ENCODE results near the genes TNKS1BP1, PRG3, PRG2 and OR5B3.

DNA sequence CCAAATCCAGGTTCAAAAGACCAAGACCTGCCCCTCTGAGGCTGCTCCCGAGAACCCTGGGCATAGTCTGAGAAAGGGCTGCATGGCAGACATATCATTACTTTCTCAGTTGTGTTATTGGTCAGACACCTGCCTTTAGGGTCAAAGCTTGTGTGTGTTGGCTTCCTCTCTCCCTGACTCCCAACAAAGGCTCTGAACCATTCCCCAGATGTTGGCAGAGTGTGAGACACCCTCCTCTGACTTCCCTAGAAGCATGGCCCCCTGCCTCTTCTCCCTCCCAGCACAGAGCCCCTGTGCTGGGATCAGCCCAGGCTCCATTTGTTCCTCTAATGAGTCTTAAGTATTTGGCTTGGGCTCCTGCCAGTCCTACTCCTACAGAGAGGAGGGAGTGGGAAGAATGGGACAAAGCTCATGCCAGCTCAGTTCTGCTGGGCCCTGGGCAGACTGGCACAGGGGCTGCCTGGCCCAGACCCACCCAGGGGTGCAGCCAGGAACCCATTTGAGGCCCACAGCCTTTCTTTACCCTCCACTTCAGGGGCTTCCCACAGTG lies 30.2 kb downstream of the TNKS1BP1 start:
- RRBS, 2 experiments: no CpG with 5 or more reads among the region's 1 CpG
CAGE:
- cytosol, long polyA minus RNA: no peak
- cytosol, long polyA plus RNA: no peak
- long polyA plus RNA: no peak
- nucleus, long polyA minus RNA: no peak
- nucleus, long polyA plus RNA: no peak

- RRBS, 2 experiments: no CpG with 5 or more reads among the region's 2 CpGs
CAGE:
- cytosol, long polyA minus RNA: no peak
- cytosol, long polyA plus RNA: no peak
- long polyA plus RNA: no peak
- nucleus, long polyA minus RNA: no peak
- nucleus, long polyA plus RNA: no peak
Observed at GRCh38 chr11:57310388-57310598, 14.5 kb downstream of the TNKS1BP1 start.

DNA sequence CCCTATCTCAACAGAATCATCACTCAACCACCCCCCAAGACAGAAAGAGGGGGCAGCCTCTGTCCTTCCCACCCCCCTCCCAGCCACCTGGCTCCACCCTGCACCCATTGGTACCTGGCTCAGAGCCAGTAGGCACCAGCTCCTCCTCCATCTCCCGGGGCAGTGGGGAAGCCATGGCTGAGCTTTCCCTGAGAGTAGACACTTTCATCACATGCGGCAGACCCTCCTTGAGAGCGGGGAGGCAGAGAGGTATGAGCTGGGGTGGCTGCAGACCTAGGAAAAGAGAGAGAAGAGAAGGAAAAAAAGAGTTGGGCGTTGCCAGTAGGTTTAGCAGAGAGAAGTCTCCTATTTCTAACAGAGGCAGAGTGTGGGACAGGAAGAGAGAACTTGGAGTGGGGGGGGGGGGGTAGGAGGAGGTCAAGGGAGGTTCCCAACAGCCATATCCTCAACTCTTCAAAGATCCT lies 3.0 kb downstream of the TNKS1BP1 start:
- RRBS, 2 experiments: no CpG with 5 or more reads among the region's 4 CpGs
CAGE:
- cytosol, long polyA minus RNA: no peak
- cytosol, long polyA plus RNA: no peak
- long polyA plus RNA: no peak
- nucleus, long polyA minus RNA: no peak
- nucleus, long polyA plus RNA: no peak

DNA sequence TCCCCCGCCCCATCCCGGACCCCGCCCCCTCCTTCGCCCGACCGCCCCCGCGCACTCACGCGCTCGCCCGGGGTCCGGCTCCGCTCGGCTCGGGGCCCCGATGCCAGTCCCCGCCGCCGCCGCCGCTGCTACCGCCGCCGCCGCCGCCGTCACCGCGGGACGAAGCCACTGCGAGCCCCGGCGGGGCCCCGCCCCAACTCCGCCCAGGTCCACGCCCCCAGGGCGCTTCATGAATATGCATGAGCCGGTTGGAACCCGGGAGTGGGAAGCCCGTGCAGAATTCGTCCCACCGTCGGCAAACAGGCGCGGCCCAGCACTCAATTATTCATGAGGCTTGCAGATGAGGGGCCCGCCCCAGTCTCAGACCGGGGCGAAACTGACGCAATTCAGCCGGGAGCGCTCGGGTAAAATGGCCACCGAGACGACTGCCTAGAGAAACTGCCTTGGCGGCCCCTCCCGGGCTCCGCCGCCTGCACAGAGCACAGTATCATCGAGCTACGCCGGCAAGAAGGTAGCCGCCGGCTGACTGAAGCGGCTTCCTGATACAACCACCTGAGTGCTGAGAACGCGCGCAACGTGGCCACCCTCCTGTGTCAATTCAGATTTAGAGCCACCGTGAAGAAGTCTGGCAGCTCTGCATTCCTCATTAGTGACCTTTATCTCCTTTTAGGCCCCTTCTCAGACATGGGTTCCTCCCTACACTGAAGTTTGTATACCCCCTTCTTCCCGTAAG lies at the start of gene TNKS1BP1:
TNKS1BP1 (minus strand) TSS at position 172 of the 733 bp plus-strand sequence.
- RRBS, 2 experiments: 1 to 2% methylated on average over 32 to 36 of the region's 71 CpGs
CAGE:
- cytosol, long polyA minus RNA: no peak
- cytosol, long polyA plus RNA: no peak
- long polyA plus RNA: start-site peak on the minus strand centred at position 262 of the sequence, 240 bp wide, 19 and 22 reads in 2 replicates
- nucleus, long polyA minus RNA: no peak
- nucleus, long polyA plus RNA: no peak

DNA sequence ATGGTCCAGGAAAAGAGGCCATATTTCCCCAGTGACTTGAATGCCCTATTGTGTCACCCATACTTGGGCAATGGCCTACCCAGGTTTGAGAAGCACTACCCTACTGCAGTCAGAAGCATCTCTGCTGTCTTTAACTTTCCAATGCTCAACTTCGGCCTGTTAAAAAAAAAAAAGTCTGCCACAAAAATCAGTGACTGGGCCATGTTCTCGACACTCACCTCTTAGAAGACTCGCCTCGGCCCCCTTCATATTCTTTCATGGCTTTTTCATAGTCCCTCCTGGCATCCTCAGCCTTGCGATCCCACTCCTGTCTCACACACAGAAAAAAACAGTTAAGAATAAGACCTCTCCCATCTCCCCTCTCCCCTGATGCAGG lies 2.4 kb upstream of the TNKS1BP1 start:
- RRBS, 2 experiments: no CpG with 5 or more reads among the region's 5 CpGs
CAGE:
- cytosol, long polyA minus RNA: no peak
- cytosol, long polyA plus RNA: start-site peak on the minus strand centred at position 259 of the sequence, 77 bp wide, 30 and 34 reads in 2 replicates
- long polyA plus RNA: no peak
- nucleus, long polyA minus RNA: no peak
- nucleus, long polyA plus RNA: no peak

DNA sequence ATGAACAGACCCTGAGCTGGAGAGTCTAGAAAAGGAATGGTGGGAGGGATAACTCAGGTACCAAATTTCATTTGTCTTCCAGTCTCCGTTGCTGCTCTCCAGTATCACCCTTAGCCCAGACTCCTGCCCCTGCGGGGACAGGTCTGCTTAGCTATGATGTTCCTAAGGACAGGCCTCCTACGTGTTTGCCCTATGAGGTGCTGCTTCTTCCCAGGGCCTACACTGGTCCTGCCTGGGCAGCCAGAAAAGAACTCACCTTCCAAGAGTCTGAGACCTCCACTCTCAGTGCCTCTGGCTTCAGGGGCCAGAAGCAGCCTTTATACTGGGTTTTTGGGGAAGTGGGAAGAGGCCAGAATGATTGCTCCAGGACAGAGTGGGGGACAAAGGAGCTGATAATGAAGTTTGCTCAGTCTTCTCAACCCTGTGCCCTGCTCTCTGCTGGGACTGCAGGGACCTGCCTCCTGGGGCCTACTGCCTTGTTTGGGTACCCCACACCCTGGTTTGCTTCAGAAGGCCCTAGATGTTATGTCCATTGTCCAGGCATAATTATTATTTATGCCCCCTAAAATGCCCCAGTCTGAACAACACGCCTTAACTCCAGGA lies at the start of gene PRG3:
PRG3 (minus strand) TSS at position 293 of the 603 bp plus-strand sequence.
- RRBS, 2 experiments: no CpG with 5 or more reads among the region's 4 CpGs
CAGE:
- cytosol, long polyA minus RNA: no peak
- cytosol, long polyA plus RNA: no peak
- long polyA plus RNA: no peak
- nucleus, long polyA minus RNA: no peak
- nucleus, long polyA plus RNA: no peak

DNA sequence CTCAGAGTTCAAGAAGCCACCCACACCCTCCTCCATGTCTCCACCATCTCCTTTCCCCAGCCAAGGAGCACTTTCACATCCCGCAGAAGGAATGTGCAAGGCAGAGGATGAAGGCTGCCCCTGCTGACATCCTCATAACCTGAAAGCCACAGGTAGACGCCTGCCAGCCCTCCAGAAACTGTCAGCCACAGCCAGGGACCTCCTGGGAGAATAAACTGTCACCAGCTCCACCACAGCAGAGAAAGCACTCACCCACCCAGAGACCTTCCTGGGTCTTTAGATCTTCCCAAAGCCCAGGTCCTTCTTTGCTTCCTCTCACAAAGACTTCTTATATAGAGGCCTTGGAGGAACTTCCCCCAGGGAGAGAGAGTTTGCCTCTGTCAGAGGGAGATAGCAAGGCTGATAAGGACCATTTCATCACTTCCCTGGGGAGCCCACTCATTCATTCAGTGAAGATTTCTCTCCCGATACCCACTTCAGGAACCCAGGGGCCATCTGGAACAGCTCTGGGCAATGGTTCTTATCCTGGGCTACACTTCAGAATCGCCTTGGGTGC lies at the start of gene PRG2:
PRG2 (minus strand) TSS at position 307 of the 556 bp plus-strand sequence.
- RRBS, 2 experiments: no CpG with 5 or more reads among the region's 4 CpGs
CAGE:
- cytosol, long polyA minus RNA: no peak
- cytosol, long polyA plus RNA: no peak
- long polyA plus RNA: no peak
- nucleus, long polyA minus RNA: no peak
- nucleus, long polyA plus RNA: no peak

DNA sequence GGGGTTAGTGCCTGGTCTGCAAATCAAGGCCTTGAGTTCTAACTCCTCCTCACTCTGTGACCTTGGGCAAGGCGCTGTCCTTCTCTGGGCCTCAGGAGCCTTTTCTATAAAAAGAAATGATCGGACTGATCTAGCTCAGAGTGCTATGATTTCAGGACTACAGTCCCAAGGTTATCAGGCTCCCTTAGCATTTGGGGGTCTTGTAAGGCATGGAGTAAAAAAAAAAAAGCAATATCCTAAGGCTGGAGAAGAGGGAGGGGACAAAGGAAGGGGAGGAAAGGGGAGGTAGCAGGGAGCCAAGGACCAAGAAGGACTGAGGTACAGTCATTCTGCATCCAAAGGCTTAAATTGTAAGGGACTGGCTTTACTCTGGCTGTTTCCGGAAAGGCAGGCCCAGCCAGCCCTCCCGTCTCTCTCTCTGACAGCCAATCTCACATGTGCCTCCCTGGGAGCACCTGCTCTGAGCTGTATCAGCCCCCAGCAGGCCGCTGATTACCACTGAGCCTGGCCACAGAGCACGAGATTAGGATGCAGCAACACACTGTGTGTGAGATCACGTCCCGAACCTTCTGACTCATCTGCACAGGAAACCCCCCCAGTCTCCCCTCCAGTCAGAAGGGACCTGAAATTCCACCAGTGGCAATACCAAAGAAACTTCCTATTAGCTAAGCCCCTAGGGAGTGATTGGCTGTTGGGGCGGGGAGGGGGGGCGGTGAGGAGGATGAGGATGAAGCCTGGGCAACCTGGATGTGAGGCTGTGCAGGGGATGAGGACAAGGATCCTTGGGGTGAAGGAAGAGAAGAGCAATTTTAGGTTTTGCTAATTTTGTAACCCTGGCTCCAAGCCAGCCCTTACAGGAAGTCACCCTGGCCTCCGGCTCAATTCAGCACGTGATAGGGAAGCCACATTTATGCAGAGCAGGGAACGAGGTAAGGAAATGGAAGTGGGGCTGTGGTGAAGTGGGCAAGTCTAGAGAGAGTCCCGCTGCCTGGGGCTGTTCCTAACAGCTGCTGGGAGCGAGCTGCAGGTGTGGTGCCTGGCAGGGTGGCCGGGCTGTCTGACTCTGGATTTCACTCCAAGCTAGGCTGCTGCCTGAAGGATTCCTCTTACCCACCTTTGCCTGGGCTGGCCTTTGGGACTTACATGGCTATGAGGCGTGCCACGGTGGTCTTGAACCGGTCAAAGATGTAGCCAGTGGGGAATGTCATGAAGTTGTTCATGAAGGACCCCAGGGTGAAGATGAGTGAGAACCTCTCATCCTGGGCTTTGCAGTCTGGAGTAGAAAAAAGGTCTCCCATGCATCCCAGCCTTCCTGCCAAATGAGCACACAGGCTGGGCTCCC lies 2.1 kb downstream of the SLC43A3 start:
- RRBS, 2 experiments: no CpG with 5 or more reads among the region's 19 CpGs
CAGE:
- cytosol, long polyA minus RNA: no peak
- cytosol, long polyA plus RNA: no peak
- long polyA plus RNA: no peak
- nucleus, long polyA minus RNA: no peak
- nucleus, long polyA plus RNA: no peak

DNA sequence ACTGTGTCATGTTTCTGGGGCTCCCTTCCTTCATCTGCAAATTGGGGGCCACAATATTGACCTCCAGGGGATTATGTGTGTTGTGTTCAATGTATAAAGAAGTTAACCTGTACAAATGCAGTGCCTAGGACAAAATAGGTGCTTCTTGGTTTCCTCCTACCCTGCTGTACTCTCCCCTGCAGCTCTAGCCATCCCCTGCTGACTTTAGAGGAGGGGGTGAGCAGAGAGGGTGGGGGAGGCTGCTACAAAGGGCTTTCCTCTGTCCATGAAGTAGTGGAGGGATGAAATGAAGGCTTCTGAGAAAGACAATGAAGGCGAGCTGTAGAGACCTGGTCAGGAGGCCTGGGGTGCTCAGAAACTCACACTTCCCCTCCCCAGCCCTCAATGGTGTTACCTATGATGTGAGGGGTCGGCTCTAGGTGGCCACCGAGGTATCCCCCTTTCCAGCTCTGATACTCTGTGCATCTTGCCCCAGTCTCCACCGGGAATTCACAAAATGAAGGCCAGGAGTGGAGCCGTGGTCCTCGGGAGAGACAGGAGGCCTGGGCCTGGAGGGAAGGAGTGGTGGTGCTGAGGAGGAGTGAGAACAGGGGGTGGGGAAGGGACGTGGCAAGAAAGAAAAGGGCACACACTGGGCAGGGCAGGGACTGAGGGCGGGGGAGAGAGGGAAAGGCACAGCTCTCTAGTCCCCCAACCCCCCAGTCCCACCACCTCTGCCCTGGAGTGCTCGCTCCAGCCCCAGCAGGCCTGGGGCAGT lies 3.0 kb downstream of the RTN4RL2 start:
- RRBS, 2 experiments: no CpG with 5 or more reads among the region's 9 CpGs
CAGE:
- cytosol, long polyA minus RNA: no peak
- cytosol, long polyA plus RNA: no peak
- long polyA plus RNA: no peak
- nucleus, long polyA minus RNA: no peak
- nucleus, long polyA plus RNA: no peak

DNA sequence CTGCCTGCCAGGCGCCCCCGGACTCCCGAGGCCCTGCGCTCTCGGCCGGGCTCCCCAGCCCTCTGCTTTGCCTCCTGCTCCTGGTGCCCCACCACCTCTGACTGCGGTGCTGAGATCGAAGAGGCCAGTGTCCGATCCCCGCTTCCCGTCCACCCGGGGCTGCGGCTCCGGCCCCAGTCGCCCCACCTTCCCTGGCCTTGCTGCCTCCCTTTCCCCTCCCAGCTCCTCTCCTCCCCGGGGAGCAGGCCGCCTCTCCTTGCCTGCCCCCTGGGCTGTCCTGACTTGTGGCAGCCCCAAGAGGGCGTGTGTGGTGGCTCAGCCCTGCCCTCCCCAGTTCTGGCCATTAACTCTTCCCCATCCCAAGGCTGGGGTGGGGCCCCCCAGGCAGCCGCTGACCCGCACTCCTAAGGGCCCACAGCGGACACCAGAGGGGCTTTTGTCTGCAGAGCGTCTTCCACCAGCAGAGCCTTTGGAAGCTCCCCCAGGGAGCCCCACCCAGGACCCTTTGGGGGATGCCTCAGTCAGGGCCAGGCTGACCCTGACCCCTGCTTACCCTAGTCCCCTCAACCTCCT lies 16.6 kb downstream of the RTN4RL2 start:
- RRBS, 2 experiments: 68 to 72% methylated on average over 3 to 4 of the region's 22 CpGs
CAGE:
- cytosol, long polyA minus RNA: no peak
- cytosol, long polyA plus RNA: no peak
- long polyA plus RNA: no peak
- nucleus, long polyA minus RNA: no peak
- nucleus, long polyA plus RNA: no peak

DNA sequence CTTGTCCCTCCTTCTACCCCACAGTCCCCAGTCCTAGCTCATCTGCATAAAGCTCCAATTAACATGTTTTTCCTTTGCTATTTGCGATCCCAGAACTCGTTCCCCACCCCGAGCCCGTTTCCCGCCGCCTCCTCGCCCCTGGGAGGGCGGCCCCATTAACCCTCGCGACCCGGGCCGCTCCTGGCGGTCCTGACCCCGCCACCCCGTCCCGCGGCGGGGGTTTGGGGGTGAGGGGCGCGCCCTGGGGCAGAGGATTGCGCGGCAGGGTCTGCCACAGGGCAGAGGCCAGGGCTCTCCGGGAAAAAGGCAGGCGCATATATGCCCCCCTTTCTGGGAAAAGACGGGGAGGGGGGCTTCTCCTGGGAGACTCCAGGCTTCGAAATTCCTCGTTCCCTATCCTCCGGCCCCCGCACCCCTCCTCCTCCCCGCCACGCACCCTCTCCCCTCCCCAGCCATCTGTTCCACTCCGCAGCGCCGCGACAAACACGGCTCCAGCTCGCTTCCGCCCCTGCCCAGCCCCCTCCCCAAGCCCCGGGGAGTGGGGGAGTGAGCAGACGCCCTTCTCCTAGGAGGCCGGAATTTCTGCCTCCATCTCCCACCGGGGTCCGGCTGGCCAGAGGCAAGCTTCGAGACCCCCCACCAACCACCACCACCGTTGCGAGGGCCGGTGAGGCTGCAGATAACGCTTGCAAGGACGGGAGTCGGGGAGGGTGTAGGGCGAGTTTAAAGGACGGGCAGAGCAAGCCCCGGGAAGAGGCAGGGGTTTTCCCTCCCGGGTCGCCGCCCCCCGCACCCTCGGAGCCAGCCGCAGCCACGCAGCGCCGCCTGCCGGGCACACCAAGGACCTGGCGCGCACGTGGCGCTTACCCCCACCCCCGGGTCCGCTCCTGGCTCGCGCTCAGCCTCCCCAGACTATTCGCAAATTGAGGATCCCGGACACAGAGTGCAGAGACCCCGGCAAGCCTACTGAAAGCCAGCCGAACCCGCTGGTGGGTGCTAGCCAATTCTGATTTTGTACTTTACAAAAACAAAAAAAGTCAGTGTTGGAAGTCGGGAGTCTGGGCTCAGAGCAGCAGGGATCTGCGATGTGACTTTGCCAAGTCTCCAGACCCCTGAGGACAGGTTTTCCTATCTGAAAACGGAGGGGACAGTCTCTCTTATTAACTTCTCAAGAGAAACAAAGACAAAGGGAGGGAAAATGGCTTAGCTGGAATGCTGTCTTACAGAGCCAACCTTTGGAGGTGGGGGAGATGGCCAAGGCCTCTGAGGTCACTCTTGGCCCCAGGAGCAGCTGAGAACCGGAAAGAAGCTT lies 22.5 kb downstream of the RTN4RL2 start:
- RRBS, 2 experiments: 95 to 97% methylated on average over 31 to 37 of the region's 80 CpGs
CAGE:
- cytosol, long polyA minus RNA: no peak
- cytosol, long polyA plus RNA: no peak
- long polyA plus RNA: no peak
- nucleus, long polyA minus RNA: no peak
- nucleus, long polyA plus RNA: no peak

GRCh38 chr11:57537766-57538090 lies 333 bp downstream of the SMTNL1 start:
- RRBS, 2 experiments: no CpG with 5 or more reads among the region's 3 CpGs
CAGE:
- cytosol, long polyA minus RNA: no peak
- cytosol, long polyA plus RNA: no peak
- long polyA plus RNA: no peak
- nucleus, long polyA minus RNA: no peak
- nucleus, long polyA plus RNA: no peak

DNA sequence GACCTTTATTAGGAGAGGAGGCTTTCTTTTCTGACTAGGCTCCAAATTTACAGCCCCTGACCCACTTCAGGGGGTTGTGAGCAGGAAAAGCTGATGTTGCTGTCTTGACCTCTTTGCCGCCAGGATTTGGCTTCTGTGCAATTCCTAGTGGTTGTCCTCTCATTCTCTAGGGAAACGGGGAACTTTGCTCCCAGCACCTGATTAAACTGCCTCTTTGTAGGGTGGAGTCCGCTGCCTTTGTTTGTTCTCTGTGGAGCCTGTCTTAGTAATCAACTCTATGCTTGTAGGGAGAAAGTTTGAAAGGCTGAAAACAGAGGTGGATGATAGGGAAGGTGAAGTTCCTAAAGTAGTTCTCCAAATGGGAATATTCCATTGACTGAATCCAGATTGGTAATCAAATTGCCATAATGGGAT lies 16.4 kb downstream of the CTNND1 start:
- RRBS, 2 experiments: no CpG with 5 or more reads among the region's 3 CpGs
CAGE:
- cytosol, long polyA minus RNA: no peak
- cytosol, long polyA plus RNA: no peak
- long polyA plus RNA: no peak
- nucleus, long polyA minus RNA: no peak
- nucleus, long polyA plus RNA: no peak

- RRBS, 2 experiments: no CpG with 5 or more reads among the region's 4 CpGs
CAGE:
- cytosol, long polyA minus RNA: no peak
- cytosol, long polyA plus RNA: no peak
- long polyA plus RNA: no peak
- nucleus, long polyA minus RNA: no peak
- nucleus, long polyA plus RNA: no peak
Observed at GRCh38 chr11:57819414-57819869, 57.8 kb downstream of the CTNND1 start.

GRCh38 chr11:57901785-57902603 lies 121.7 kb upstream of the OR9Q1 start:
- RRBS, 2 experiments: no CpG with 5 or more reads among the region's 8 CpGs
CAGE:
- cytosol, long polyA minus RNA: no peak
- cytosol, long polyA plus RNA: no peak
- long polyA plus RNA: no peak
- nucleus, long polyA minus RNA: no peak
- nucleus, long polyA plus RNA: no peak

- RRBS, 2 experiments: no CpG with 5 or more reads among the region's 1 CpG
CAGE:
- cytosol, long polyA minus RNA: no peak
- cytosol, long polyA plus RNA: no peak
- long polyA plus RNA: no peak
- nucleus, long polyA minus RNA: no peak
- nucleus, long polyA plus RNA: no peak
Observed at GRCh38 chr11:58406684-58407065, at the start of gene OR5B3. Gene OR5B3, minus strand, starts transcription at chr11:58406874.

GRCh38 chr11:58616867-58618112 lies 5.2 kb upstream of the CNTF start:
- RRBS, 2 experiments: no CpG with 5 or more reads among the region's 12 CpGs
CAGE:
- cytosol, long polyA minus RNA: no peak
- cytosol, long polyA plus RNA: no peak
- long polyA plus RNA: no peak
- nucleus, long polyA minus RNA: no peak
- nucleus, long polyA plus RNA: no peak

DNA sequence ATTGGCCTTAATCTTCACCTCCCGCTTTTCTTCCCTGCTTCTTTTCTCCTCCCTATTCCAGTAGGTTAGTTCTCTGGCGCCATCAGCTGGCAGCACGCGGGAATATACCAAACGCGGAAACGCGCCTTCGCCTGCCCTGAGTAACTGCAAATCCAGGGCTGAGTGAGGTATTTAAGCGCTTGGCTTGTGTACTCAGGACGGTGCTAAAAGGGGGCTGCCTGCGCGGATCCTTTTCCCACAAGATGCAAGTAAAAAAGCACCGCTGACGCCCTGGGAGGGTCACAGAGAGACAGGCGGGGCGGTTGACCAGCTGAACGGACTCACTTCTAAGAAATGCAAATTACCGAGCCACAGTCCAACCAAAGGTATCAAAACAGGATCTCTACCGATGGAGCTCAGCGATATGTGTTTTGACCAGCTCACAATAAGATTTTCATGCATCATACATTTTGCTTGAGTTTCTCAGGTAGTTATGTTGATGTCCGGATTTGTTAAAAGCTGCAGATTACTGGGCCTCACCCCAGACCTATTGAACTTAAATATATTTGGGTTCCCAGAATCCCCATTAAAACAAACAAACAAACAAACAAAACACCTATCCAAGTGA lies 38.3 kb upstream of the GLYATL1 start:
- RRBS, 2 experiments: no CpG with 5 or more reads among the region's 22 CpGs
CAGE:
- cytosol, long polyA minus RNA: no peak
- cytosol, long polyA plus RNA: no peak
- long polyA plus RNA: no peak
- nucleus, long polyA minus RNA: no peak
- nucleus, long polyA plus RNA: no peak

DNA sequence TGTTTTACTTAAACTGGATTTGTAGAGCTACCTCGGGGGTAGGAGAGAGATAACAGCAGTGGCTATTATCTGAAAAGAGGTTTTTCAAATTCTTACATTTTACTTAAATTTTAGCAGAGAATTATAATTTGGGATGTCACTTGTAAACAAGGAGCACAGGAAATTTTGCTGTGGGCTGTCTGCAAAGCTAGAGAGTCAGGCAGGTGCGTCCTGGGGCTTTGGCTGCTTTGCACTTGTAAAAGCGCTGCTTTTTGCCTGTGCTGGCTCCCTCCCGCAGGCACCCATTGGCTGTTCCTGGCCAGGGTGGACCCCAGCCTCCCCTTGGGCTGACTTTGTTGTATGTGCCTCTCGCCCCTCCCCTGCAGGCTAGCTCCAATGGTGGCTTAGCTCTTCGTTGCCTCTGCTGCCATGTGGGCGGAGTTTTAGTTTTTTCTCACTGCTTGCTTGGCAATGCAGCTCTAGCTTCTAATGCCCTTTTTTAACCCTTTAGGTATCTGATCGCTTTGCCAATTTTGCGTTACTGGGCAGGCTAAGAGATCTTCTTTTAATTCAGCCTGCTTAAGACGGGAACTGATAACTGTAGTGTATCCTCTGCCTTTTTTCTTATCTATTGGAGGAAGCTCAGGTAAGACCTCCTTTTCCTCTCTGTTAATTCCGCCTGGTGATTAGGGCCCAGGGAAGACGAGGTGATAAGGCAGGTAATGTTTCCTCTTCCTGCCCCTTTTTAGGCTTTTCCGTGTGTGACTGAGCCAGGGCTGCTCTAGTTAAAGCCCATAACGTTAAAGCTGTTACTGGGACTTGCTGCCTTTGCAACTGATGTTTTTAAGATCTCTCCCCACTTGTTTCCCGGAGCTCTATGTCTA lies 11.9 kb upstream of the GLYATL1 start:
- RRBS, 2 experiments: no CpG with 5 or more reads among the region's 15 CpGs
CAGE:
- cytosol, long polyA minus RNA: no peak
- cytosol, long polyA plus RNA: no peak
- long polyA plus RNA: no peak
- nucleus, long polyA minus RNA: no peak
- nucleus, long polyA plus RNA: no peak

GRCh38 chr11:58941933-58942353 lies 2.7 kb downstream of the GLYATL1 start:
CAGE:
- cytosol, long polyA minus RNA: no peak
- cytosol, long polyA plus RNA: no peak
- long polyA plus RNA: no peak
- nucleus, long polyA minus RNA: no peak
- nucleus, long polyA plus RNA: no peak

Measured in HepG2 (cell line).